Bile duct (tissue), 1 donor: ENCODE measurements around a stretch of chr2.

DNA sequence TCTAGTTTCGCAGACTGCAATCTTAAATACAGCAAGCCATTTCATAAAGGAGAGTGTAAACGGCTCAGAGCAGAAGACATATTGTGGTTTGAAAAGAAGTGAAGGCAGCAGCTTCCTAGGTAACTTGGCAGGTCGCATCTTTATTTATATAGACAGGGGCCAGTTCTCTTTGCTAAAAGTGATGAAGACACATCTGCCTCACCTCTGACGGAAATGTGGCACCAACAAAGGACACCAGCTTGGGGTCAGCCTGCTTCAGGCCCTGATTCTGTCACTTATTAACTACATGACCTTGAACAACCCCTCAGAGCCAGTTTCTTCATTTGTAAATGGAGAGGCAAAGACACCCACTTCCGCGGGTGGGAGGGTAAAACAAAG is 63.9 kb upstream of the TMEM17 start:
- PRO-cap, result unidirectional peak, plus-strand start at position 322 of the sequence

GRCh38 chr2:62706366-62706533 is 737 bp downstream of the EHBP1 start:
- PRO-cap, result no peak

DNA sequence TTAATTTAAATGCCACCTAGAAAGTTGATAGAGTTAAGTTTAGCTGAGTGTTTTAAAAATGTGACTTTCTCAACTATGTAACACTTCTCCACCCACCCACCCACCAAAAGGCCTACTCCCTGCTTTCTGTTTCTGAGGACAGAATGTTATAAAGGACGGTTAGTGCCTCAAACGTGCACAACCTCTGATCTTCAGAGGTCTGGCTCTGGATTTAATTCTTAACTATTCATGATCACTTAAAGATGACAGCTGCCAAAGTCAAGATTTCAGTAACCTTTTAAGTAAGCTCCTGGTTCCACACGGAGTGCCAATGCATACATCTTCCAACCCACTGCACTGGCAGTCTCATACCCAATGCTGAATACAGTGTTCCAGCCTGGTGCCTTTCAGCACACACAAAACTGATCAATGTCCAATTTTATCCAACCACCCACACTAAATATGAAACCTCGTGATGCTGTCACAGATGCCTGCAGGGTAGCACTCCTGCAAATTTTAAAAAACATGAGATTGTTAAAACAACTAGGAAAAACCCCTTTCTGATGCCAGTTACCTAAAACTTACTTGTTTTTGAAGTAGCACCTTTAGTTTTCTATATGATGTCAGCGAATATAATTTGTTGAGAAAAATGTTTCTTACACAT is 84.0 kb downstream of the EHBP1 start:
- PRO-cap, result no peak

- PRO-cap, result no peak
Observed at GRCh38 chr2:63676065-63676538, 87.3 kb downstream of the MDH1 start.

DNA sequence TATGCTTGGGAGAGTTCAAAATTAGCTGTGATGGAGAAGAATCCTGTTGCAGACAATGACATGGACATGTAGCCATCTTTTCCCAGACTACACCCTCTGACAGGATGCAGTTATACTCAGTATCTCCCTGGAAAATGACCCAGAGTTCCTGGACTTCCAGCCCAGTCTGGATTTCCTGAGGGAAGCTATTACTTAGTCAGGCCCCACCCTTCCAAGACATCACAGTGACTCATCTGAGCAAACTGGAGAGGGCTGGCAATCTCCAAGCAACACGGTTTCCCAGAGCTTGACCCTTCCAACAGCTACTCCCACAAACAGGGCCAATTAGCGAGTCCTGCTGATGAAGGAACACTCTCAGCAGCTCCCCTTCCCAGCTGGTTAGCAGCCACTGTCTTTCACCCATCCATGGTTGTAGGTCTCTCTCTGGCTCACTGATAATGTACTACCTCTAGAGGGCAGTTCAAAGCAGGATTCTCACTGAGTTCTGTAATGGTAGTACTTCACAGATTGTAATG is 110.1 kb downstream of the MDH1 start:
- PRO-cap, result no peak

- PRO-cap, result no peak
Observed at GRCh38 chr2:63729257-63730003, 112.3 kb upstream of the UGP2 start.

- PRO-cap, result no peak
Observed at GRCh38 chr2:63810905-63811418, 30.7 kb upstream of the UGP2 start.

DNA sequence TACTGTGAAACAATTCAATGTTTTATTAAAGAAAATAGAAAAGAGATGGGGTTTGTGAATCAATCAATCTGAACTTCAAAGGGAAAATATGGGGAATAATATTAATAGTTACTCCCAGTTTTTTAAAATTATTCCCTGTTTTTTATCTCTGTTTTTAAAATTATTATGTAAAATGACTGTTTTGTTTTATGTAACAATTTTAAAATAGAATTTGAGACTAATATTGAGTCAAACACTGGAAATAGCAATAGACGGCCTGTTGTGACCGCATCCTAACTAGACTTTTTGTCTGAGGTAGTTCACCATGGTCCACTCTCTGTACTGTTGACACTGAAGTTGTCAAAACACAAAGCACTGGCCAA is 19.7 kb upstream of the UGP2 start:
- PRO-cap, result no peak

DNA sequence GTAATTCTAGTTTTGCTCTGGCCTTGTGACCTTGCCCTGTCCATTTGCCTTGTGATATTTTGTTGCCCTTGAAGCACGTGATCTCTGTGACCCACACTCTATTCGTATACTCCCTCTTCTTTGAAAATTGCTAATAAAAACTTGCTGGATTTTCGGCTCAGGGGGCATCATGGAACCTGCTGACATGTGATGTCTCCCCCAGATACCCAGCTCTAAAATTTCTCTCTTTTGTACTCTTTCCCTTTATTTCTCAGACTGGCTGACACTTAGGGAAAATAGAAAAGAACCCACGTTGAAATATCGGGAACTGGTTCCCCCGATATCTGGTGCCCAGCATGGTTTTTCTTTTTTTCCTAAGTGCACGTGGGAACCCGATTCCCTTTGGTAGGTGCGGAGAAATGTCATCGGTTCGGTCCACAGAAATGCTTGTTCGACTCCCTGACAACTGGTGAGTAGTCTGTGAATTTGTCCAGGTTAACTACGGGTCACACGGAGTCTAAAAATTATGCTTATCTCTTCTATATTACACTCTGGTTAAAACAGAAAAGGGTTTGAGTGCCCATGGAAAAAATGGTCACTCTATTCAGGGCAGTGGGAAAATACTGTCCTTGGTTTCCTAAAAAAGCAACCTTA is 29.9 kb downstream of the VPS54 start:
- PRO-cap, result no peak

GRCh38 chr2:64094774-64095427 is 49.3 kb downstream of the PELI1 start:
- PRO-cap, result no peak

DNA sequence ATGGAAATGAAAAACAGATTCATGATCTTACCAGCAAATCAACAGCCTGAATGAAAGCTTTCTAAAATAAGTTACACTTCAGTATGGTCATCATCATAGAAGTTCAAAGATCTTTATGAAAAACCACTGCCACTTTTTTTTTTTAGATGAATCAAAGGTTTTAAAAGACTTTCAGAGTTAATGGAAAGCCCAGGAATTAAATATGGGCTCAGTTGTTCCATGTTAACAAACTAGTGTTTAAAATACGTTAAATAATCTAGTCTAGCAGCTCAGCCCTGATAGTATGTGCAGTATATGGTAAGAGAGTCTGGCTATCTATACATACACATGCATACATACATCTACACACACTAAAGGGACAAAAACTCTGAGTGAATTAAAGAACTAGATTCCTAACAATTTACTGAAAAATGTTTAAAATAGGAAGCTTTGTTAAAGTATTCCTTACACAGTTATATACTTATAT is 8.1 kb downstream of the PELI1 start:
- PRO-cap, result no peak

- PRO-cap, result no peak
Observed at GRCh38 chr2:64223128-64223595, 78.9 kb upstream of the PELI1 start.

- PRO-cap, result no peak
Observed at GRCh38 chr2:64228714-64229023, 84.4 kb upstream of the PELI1 start.

DNA sequence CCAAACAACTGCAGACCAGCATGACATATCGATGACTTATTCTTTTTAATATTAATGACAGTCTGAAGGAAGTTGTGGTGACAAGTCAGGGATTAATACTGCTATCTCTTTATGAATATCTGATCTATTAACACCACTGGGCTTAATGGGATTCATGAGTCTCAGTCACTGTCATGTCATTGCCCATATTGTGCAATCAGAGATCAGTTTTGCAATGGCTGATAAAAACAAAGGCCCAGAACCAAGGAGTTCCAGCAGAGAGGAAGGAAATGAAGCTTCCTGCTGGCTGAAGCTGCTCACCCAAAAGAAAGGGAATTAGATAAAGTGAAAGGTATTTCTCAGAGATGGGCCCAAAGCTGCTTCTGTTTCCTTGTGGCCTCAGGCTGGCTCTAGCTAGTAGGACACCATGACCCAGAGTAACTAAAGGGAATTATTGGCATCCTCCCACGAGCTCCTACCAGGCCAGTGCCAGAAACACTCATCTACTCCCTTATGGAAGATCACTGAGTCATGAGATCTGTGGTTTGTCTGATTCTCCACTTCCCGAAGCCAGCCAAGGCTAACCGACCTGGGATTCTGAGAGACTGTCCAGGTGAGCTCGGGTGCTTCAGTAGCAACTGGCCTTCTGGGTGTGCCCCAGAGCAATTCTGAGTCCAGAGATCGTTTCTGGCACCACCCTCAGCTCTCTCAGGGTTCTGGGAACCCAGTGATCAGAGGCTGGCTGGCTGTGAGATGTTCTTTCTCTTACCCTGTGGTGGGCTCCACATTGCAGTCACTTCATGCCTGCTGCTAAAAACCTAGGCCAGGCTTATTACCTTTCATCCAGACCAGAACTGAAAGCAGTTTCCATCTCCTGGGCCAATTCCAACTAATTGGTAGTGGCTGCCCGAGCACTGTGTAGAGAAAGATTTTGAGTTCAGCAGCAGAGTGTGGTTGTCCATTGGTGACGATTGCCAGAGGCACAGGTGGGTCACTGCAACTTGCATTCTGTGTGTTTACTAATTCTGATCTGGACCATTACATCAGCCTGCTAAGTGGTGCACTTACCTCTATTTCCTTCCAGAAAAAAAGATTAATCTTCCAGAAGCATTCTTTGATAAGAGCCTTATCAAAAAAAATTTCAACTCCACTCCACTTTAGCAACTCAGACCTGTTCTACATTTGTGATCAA is 129.6 kb upstream of the PELI1 start:
- PRO-cap, result no peak

GRCh38 chr2:64327202-64328384 is 126.4 kb upstream of the LGALSL start:
- PRO-cap, result unidirectional peak, plus-strand start at chr2:64327641

GRCh38 chr2:64331209-64331702 is 122.7 kb upstream of the LGALSL start:
- PRO-cap, result no peak

DNA sequence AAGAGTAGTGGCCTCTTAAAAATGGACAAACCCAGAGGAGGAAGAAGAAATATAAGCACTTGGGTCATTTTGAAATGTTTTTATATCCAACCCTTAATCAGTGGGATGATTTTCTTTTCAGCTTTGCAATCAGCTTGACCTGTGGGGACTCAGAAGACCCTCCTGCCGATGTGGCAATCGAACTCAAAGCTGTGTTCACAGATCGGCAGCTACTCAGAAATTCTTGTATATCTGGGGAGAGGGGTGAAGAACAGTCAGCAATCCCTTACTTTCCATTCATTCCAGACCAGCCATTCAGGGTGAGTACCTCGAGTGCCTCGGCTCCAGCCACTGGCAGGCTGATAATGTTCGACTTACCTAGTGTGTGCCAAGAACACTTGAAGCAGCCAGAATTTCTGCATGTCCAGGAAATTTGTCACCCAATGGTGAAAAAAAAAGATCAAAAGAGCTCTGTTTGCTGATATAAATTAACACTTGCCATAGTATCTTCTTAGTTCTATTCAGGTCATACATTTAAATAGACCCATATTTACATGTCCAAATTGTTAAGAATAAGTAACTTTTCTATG is 2.3 kb downstream of the LGALSL start:
- PRO-cap, result no peak

DNA sequence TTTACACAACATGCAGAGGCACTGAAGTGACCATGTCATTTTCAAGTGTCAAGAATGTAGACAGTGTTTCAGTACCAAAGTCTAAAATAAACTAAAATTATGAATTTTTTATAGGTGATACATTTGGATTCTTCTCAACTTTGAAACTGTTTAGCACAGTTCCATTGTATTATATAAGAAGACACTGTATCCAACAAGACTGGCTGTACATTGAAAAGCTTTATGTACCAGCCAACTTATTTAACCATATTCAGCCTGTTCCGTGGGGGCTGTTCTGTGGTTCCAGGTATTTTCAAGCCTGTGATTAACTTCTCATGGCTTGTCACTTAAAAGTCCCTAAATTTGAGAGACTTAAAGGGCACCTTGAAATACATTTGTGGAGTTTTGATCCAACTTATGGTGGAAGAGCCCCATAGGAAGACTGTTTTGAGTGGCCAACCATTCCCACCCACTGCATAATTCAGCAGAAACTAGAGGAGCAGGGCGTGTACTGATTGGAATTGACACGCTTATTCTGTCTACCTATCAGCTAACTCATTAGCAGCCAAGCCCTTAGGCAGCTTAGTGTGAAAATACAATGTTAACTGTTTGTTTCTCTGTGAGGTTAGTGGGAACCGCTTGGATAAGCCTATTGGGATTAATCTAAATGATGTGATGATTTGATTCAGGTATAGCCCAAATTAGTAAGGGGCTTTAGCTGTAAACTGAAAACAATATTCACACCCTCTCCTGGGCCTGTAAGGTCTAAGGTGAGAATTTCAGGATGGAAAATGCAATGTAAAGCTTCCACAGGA is 6.3 kb downstream of the LGALSL start:
- PRO-cap, result no peak

- PRO-cap, result no peak
Observed at GRCh38 chr2:64668992-64669817, 15.5 kb upstream of the SERTAD2 start.

DNA sequence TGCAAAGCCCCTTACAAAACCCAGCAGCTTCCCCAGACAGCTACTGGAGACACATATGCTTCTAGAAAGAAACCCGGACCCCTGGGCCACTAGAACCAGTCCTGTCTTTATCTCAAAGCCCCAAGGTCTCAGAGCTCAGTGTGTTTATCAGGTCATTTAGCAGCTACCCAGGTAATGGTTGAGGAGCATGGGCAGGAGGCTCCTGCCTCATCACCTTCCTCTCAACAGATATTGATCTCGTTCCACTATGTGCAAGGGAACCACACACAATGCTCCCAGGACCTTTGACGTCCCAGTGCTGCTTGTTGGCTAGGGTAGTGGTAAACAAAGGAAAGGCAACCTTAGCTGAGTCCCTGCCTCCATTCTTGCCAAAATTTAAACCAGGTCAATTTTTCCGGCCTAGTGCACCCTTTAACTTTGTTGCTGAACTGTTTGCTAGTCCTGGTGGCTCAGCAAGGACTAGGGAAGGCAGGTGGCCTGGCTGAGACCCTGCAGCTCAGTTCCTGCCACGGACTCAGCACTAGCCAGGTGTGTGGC is 66.1 kb upstream of the SLC1A4 start:
- PRO-cap, result no peak